Mesenchymal stem cell of Wharton's jelly (primary cell): ENCODE measurements around the gene SLC25A43.

- CAGE, long polyA plus RNA, result no peak
Measured at GRCh38 chrX:115562584-115563017, 1.6 kb downstream of the PLS3 start.

DNA sequence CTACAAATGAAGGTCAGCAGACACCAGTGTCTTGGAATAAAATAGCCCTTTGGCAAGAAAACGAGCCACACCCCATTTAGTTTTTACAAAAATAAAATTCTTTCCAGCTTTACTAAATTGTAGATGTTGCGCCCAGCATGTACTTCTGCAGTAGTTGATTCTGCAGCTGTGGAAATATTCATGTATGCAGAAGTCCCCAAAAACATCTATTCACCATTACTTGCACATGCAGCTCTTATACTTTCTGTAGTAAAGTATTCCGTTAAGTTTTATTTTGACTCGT is 12.3 kb downstream of the PLS3 start:
- CAGE, long polyA plus RNA, result no peak

- CAGE, long polyA plus RNA, result no peak
Measured at GRCh38 chrX:115592963-115593288, 32.0 kb downstream of the PLS3 start.

- CAGE, long polyA plus RNA, result no peak
Measured at GRCh38 chrX:115945889-115946681, 224.5 kb upstream of the AGTR2 start.

GRCh38 chrX:116435316-116435671 is 1.1 kb upstream of the SLC6A14 start:
- CAGE, long polyA plus RNA, result no peak

DNA sequence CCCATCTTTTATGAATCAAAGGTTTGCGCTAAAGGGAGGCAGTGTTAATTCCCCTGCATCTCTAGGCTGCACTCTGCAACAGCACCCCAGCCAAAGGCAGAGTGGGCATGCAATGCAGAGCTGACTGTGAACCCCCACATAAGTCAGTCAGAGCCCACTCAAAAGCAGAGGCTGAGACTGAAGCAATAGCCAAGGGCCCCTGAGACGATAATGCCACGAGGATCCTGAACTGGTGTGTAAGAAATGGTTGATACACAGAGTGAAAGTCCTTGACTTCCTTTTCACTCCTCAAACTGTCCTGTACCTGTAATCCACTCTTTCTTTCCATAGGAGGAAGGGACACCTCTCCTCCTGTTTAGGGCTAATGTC is 87.1 kb upstream of the WDR44 start:
- CAGE, long polyA plus RNA, result no peak

DNA sequence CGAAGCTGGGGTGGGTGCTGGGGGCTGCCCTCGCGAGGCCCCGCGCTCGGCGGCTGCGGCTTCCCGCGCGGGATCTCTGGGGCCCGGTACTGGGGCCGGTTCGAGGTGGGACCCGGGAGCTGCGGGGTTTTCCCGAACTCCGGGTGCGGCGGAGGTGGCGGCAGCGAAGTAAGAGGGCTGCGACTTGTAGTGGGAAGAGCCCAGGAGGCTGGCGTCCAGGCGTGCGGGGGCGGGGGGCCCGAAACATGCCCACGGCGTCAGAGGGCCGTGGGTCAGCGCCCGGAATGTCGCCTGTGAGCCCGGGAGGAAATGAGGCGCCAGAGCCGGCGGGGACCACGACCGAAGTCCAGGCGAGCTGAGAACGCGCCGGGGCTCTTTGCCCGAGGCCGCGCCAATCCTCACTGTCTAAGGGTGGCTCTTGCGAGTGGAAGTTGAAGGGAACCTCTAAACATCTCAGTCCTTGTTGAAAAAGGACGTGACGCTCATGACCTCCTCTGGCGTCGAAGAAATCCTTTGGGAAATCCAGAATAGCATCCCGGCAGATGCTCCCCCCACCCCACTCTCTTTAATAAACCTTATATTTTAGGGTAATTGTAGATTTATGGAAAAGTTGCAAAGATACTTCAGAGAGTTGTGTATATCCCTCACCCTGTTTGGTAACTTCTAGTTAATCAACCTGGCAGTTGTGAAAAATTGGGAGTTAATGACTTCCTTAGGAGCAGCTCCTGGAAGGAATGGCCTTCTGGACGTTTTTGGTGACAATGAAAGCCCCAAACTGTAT is 608 bp downstream of the IL13RA1 start:
- CAGE, long polyA plus RNA, result no peak

GRCh38 chrX:118995126-118995396 is 20.6 kb downstream of the LONRF3 start:
- CAGE, long polyA plus RNA, result no peak

GRCh38 chrX:119237608-119238311 is 1.7 kb downstream of the PGRMC1 start:
- CAGE, long polyA plus RNA, result no peak

GRCh38 chrX:119240091-119240511 is 4.0 kb downstream of the PGRMC1 start:
- CAGE, long polyA plus RNA, result no peak

DNA sequence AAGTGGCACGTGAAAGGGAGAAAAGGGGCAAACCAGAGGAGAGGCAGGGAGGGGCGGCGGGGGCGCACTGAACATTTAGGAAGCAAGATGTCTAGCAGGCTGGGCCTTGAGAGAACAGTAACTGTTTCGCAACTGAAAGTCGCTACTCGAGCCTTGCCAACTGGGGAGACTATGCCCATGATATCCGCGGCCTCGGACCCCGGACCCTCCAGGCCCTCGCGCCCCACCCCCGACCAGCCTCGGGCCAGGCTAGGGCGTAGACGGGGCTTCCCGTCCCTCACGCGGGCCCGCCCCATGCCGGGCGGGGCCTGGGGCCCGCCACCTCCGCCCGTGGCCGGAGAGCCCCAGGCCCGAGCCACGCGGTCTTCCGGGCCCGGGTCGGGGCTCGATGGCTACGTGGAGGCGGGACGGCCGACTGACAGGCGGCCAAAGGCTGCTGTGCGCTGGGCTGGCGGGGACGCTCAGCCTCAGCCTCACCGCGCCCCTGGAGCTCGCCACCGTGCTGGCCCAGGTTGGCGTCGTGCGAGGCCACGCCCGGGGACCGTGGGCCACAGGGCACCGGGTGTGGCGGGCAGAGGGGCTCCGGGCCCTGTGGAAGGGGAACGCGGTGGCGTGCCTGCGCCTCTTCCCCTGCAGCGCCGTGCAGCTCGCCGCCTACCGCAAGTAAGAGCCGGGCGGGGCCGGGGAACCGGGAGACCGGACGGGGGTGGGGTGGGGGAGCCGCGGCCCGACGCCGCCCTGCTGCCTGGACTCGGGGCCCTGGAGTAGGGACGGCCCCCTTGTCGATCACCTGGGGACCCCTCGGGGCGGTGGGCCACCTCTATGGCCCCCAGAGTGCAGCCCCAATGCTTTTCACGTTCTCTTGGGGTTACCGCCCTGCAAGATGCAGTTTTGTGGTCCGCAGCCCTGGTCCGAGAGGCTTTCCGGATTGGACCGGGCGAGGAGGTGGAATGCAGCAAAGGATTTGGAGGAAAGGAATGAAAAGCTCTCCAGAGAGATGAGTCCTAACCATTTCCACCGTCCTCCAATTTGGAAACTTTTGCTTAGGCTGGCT is at the start of gene SLC25A43:
SLC25A43 (plus strand) TSS at position 321 of the 1,054 bp plus-strand sequence.
- CAGE, long polyA plus RNA, result no peak

DNA sequence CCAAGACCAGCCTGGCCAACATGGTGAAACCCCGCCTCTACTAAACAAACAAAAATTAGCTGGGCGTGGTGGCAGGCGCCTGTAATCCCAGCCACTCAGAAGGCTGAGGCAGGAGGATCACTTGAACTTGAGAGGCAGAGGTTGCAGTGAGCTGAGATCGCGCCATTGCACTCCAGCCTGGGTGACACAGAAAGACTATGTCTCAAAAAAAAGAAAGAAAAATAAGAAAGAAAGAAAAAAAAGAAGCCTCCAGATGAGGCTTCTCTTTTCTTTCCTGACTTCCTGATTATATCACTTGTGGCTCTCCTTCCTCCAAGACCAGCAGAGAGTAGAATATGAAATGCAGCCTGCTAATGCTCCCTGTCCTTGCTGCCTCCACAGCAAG is 11.5 kb downstream of the SLC25A43 start:
- CAGE, long polyA plus RNA, result no peak

DNA sequence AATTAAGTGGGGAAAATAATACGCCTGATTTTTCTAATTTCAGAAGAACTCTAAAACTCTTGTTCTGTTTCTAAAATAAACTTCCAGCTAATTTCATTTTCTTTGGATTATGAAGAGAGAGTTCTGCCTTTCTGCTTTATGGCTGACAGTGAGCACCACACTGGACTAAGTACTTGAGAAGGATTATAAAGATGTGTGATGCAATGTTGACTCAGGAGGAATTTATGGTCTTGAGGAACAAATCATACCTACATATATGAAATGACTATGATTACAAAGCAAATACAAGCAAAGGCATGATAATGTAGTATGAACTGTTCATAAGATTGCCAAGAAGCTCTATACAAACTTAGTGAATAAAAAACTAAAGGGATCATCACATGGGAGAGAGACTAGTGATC is 13.0 kb upstream of the SLC25A5 start:
- CAGE, long polyA plus RNA, result no peak

- CAGE, long polyA plus RNA, result no peak
Measured at GRCh38 chrX:119468949-119469675, 868 bp downstream of the SLC25A5 start.

DNA sequence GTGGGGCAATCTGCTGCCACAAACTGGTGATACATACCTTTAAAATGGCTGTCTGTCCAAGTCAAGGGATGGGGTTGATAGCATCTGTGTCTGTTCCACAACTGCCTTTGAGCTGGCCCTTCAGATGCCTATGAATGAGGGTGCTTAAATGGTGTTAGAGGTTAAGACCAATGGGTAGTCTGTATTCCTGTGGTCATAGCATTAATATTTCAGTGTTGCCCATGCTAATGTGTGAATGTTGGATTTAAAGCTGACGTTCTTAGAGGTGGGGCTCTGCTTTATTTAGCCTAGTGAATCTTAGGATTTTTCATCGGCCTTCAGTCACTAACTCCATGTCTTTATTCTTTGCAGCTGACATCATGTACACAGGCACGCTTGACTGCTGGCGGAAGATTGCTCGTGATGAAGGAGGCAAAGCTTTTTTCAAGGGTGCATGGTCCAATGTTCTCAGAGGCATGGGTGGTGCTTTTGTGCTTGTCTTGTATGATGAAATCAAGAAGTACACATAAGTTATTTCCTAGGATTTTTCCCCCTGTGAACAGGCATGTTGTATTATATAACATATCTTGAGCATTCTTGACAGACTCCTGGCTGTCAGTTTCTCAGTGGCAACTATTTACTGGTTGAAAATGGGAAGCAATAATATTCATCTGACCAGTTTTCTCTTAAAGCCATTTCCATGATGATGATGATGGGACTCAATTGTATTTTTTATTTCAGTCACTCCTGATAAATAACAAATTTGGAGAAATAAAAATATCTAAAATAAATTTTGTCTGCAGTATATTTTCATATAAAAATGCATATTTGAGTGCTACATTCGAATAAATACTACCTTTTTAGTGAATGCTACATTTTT is 2.5 kb downstream of the SLC25A5 start:
- CAGE, long polyA plus RNA, result no peak

- CAGE, long polyA plus RNA, result no peak
Measured at GRCh38 chrX:119481670-119482135, 13.5 kb downstream of the SLC25A5 start.

GRCh38 chrX:119511954-119512976 is 44.0 kb downstream of the SLC25A5 start:
- CAGE, long polyA plus RNA, result no peak

GRCh38 chrX:119686005-119686899 is 6.7 kb downstream of the SEPTIN6 start:
- CAGE, long polyA plus RNA, result no peak

GRCh38 chrX:119762701-119763128 is 4.3 kb downstream of the SOWAHD start:
- CAGE, long polyA plus RNA, result no peak

DNA sequence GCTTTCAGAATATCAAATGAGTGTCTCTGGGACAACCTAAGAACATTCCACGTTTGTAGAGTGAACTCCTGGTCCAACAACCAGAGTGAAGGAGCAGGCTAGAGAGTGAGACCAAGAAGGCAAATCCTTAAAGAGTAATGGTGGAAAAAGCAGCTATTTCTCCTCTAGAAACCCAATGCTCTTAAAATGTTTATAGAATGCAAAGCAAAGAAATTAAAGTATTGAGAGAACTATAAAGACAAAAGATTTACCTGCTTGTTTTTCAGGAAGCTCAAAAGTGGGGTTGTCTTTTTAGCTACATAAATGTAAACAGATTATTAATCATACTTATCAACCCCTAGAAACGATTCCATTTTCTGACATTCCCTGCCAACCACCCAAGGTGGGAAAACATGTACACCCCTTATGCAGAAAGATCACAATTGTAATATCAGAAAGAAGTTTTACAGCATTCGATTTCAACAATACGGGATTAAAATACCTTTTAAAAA is 11.2 kb downstream of the UPF3B start:
- CAGE, long polyA plus RNA, result no peak